HT-29 (cell line): Measurements from ENCODE around the genes EPHB6, OR9A2, CTAGE15, TCAF2, OR2A14 and CTAGE4.

GRCh38 chr7:142797897-142798245, 27.1 kb downstream of the PRSS2 start:
- RAMPAGE, long total RNA, result no peak

GRCh38 chr7:142815097-142815476, 39.8 kb upstream of the EPHB6 start:
- RAMPAGE, long total RNA, result no peak

DNA sequence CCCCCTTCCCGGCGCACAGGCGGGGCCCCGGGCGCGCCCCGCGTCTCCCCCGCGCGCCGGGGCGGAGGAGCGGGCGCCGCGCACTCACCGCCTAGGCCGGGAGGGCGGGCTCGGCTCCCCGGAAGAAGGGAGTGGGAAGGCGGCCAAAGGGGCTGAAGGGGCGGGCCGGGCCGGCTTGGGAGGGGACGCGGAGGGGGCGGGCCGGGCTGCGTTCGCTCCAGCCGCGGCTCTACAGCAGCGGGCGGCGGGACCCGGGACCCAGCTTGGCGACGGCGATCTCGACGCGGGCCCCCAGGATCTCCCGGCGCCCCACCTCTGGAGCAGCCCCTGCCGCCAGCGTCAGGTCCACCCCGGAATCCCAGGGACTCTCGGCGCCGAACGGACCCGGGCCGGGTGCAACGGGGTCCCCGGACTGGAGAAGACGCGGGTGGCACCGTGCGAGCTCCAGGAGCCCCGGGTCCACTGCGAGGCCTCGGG, at the start of gene EPHB6:
EPHB6 (plus strand) TSS at position 204 of the 477 bp plus-strand sequence.
- RAMPAGE, long total RNA, result start-site peak on the plus strand centred at position 223 of the sequence, 38 bp wide, 18 and 55 reads in 2 replicates

GRCh38 chr7:142927435-142927821, 6.1 kb downstream of the TRPV5 start:
- RAMPAGE, long total RNA, result no peak

- RAMPAGE, long total RNA, result no peak
These were observed at the start of gene OR9A2 for GRCh38 chr7:143027005-143027296. OR9A2 (minus strand) TSS chr7:143027132.

DNA sequence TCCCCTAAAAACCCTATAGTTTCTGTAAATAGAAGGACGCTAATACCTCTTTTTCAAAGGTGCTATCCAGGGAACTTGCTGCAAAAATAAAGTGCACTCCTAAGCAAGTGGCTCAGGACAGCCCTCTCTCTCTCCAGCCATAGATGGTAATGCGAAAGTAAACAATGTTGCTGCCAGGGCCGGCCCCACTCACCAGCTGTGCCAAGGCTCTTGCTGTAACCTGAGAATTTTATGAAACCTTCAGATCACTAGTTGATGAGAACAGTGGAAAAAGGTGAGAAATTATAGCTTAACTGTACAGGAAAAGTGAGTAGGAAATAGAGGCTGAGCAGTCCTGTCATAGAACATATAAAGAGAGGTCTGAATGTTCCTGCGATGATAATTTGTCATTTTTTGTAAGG, 10.8 kb upstream of the TAS2R39 start:
- RAMPAGE, long total RNA, result no peak

DNA sequence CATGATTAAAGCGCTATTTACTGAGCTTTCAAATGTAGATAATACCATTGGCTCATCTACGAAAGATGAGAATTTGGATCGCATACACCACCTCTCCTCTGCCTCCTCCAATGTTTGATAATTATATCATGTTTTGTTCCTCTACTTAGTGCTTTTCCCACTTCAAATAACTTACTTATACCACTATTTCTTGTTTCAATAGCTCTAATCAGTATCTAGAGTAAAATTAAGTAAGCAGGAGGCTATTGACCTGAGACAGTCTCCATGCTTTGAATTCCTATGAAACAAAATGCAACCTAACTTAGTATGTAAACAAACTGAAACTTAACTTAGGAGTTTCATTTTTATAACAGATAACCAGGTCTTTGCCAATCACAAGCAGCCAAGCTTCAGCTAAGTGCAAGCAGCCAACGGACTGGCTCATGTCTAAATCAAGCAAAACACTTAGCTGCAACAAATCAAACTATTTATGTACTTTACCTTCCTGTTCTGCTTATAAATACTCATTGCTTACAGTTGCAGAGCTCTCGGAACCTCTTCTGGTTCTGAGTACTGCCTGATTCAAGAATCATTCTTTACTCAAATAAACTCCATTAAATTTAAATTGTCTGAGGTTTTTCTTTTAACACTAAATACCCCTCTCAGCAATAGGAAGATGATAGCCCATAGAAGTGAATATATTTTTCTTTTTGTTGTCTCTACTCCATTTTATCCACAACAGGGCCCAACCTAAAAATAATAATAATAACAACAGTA, 4.4 kb upstream of the GSTK1 start:
- RAMPAGE, long total RNA, result no peak

- RAMPAGE, long total RNA, result no peak
These were observed 11.3 kb downstream of the CASP2 start for GRCh38 chr7:143299130-143300248.

GRCh38 chr7:143361133-143361582, 1.4 kb downstream of the FAM131B start:
- RAMPAGE, long total RNA, result no peak

DNA sequence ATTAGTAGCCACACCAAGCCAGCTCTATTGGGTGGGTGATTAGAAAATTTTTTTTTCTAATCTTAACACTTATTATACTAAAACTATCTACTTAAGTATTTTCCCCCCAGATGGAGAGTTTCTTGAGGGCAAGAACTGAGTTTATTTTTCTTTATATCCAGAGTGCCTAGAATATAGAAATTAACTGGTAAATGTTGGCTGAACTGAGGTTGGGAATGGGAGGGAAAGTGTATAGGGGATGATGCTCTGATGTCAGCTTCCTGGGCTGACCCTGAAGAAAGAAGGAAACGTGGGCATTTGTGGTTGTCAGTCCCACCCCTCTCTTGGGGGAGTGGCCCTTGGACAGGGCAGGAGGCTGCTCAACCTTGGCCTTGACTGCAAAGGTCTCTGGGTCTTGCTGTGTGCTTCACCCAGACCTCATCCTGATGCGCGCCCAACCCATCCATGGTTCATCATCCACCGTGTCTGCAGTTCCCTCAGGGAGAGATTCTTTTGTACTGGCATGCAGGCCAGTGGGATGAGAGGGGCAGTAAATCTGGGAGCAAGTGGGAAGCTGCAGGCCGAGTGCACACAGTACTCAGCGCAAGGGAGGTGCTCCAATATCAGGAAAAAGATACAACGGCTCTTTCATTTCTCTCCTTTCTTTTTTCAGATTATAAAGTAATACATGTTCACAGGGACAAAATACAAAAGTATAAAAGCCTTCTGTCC, 4.8 kb upstream of the ZYX start:
- RAMPAGE, long total RNA, result no peak

- RAMPAGE, long total RNA, result no peak
These were observed 807 bp upstream of the ZYX start for GRCh38 chr7:143380221-143380854.

DNA sequence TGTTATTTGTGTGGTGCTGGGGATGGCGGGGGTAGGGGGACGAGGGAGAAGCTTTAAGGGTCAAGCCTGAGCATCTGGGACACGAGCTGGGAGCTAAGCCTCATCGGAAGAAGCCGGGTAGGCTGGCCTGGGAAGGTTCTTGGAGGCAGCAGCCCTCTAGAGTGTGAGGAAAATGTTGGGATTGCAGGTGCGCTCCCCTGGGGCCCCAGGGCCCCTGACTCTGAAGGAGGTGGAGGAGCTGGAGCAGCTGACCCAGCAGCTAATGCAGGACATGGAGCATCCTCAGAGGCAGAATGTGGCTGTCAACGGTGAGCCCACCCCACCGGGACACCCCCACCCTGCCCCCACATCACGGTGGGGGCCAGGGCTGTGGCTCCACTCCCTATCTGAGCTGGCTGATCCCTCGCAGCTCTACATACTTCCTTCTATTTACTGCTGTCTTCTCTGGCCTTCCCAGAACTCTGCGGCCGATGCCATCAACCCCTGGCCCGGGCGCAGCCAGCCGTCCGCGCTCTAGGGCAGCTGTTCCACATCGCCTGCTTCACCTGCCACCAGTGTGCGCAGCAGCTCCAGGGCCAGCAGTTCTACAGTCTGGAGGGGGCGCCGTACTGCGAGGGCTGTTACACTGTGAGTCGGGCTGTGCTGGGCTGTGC, 7.0 kb downstream of the ZYX start:
- RAMPAGE, long total RNA, result no peak

- RAMPAGE, long total RNA, result no peak
These were observed 8.6 kb upstream of the TAS2R60 start for GRCh38 chr7:143434614-143435005.

GRCh38 chr7:143571647-143571891, at the start of gene CTAGE15:
CTAGE15 (plus strand) TSS chr7:143571801.
- RAMPAGE, long total RNA, result no peak

- RAMPAGE, long total RNA, result no peak
These were observed at the start of gene TCAF2 for GRCh38 chr7:143620557-143621350. TCAF2 (plus strand) TSS chr7:143620974.

GRCh38 chr7:143806688-143806960, 49.1 kb upstream of the CTAGE6 start:
- RAMPAGE, long total RNA, result no peak

- RAMPAGE, long total RNA, result no peak
These were observed 55.4 kb upstream of the CTAGE6 start for GRCh38 chr7:143812901-143813274.

GRCh38 chr7:143882607-143883173, 19.3 kb downstream of the TCAF1 start:
- RAMPAGE, long total RNA, result no peak

DNA sequence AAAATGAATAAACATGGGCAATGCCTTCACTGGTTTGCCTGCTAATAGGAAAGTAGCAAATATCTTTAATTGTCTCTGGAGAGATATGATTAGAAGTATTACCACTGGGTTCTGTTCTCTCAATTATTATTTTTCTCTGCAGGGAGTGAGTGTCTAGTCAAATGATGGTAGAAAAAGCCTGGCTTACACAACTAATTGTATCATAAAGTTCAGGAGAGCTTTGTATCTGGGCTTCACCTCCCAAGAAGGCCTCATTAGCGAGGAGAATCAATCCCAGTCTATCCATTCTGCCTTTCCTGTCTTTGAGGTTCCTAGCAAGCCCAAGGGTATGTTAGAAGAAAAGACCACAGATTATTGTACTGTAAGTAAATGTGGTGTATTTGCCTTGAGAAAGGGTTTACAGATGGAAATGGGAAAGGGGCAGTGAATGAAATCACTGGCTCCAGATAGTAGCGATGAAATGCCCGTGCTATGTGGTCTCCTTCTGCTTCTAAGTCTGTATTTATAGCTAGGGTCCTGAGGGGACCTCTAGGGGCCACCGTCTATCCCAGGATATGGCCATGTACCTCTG, at the start of gene OR2A14:
OR2A14 (plus strand) TSS at position 273 of the 571 bp plus-strand sequence.
- RAMPAGE, long total RNA, result no peak

DNA sequence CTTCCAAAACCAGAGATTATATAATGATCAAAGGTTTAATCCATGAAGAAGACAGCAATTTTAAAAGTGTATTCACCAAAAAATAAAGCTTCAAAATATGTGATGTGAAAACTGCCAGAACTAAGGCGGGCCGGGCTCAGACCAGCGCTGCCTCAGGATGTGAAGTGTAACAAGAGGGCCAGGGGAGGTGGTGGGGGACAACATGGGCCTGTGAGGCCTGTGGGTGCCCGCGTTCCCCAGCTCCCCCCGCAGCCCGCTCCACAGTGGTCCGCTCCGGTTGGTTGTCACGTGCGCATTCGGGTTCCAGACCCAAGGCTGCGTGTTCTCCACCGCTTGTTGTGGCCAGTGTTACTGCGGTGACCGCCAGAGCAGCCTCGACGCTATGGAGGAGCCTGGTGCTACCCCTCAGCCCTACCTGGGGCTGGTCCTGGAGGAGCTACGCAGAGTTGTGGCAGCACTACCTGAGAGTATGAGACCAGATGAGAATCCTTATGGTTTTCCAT, at the start of gene CTAGE4:
CTAGE4 (plus strand) TSS at position 345 of the 503 bp plus-strand sequence.
- RAMPAGE, long total RNA, result no peak